Melanocyte of skin (primary cell): ENCODE measurements around the gene LHX4.

DNA sequence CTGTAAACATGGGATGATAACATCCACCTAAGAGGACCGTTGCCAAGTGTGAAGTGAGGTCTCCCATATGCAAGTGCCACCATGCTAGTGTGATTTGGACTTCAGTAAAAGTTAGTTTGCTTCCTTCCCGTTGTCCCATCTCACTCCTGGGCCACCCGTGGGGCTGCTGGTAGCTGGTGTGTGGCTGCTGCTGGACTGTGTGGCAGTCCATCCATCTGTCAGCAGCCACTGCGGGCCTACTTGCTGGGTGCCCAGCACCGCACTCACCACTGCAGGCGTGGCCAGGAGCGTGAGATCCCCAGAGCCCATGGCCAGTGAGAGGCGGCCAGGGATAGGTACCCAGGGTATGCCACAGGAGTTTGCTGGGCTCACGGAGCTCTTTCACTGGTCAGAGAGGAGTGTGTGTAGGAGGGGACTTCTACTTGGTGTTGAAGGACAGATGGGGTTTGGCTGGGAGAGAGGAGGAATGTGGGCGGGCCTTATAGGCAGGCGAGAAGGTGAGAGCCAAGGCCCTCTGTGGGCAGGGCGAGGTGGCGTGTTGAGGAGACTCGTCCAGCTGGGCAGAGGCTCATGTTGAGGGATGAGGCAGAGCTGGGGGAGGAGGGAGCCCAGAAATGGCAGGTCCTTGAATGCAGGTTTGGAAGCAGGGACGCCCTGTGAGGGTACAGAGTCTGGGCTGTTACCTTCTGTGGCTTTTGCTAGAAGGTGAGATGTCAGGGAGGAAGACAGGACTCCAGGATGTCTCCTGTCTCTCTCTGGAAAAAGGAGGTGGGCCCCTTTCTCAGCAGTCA is 15.0 kb downstream of the QSOX1 start:
- CAGE, long polyA plus RNA, 2 experiments = no peak in any of the 2 experiments

DNA sequence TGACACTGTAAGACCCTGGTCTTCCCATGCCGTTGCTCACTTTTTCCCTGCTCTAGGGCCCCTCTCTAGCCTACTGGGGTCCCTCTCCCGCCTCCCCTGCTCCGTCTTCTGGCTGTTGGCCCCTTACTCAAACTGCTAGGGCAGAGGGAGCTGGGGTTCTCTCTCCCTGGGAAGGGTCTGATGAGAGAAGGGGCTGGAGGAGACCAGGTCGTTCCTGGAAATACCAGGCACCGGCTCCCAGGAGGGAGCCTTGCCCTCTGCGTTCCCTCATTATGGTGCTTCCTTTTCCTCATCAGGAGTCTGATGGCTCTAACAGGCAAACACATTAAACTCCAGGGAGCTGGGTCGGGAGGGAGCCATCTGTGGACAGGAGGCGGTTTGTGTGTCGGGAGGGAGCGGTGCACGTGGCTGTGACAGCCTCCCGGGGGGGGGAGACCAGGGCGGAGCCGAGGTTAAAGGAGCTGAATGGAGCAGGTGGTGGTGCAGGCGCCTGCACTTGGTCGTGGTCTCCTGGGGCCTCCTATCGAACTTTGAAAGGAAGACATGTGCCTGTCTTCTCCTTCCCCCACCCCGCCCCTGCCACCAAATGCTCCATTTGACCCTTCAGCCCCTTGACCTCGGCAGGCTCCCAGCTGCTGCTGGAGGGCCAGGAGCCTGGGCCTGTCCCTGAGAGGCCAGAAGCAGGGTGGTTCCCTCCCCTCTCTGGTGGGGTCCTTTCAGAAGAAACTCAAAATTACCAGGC is 35.3 kb upstream of the LHX4 start:
- CAGE, long polyA plus RNA, 2 experiments = no peak in any of the 2 experiments

DNA sequence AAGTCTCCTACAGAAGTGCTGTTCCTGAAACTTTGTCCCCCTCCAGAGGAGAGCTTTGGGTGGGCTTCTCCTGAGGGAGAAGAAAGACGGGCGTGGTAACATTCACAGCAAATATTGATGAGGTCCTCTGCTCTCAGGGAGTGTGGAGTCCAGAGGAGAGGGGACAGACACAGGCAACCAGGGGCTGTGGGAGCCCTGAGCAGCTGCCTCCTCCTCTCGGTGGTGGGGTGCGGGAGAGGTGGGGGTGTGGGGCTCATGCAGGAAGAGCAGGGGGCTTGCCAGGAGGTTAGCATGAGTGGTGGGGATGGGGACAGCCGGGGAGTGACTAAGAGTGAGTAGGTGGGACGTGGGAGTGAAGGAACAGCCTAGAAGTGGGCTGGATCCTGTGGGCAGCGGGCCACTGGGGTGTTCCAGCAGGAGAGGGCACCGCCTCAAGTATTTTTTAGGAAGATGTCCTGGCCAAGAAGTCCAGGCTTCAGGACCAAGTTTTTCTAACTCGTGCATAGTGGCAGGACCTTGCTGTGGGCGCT is 19.0 kb upstream of the LHX4 start:
- CAGE, long polyA plus RNA, 2 experiments = no peak in any of the 2 experiments

DNA sequence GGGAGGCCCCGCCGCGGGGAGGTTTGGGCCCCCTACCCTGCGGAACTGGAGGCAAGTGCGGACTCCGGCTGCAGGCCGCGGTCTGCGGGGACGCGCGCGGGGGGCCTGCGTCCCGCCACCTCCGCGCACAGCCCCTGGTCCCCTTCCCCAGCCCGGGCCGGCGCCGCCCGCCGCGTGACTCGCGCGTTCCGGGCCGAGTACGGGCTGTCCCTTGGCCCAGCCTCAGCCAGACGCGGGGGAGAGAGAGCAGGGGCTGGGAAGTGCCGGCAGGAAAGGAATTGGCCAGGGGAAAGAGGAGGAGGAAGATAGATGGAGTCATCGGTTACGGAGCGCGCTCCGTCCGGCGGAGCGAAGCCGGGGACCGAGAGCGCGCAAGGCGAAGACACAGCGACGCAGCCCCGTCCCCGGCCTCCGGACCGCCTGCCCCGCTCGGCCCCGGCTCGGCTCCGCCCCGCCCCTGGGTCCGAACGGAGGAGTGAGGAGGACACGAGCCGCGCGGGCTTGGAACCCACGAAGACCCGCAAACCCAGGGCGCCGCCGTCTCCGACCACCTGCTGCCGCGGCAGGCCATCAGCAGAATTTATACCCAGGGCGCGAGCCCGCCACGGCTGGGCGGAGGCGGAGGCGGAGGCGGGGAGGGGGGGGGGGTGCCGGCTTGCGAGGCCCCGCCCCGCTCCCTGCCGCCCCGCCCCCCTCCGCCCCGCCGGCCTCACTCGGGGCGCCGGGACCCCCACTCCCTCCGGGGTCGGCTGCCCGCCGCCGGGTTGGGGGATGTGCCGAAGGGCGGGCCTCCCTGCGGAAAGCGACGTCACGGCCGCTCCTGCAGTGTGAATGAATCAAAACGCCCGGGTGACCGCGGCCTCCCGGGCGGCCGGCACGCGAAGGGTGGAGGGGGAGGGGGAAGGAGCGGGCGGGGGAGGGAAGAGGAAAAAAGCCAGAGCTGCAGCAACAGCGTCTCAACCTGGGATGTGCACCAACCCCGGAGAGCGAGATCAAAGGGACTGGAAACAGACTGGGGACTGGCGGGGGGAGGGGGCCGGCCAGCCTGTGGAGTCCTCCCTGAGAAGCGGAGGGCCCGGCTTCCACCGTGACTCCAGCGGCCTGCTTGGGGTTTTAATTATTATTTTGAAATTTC is at the start of gene LHX4:
Gene LHX4, plus strand, starts transcription at position 937 of the 1,135 bp plus-strand sequence.
- CAGE, long polyA plus RNA, 2 experiments = no peak in any of the 2 experiments

- CAGE, long polyA plus RNA, 2 experiments = no peak in any of the 2 experiments
Observed at GRCh38 chr1:180911529-180911870, 1.2 kb upstream of the KIAA1614 start.

DNA sequence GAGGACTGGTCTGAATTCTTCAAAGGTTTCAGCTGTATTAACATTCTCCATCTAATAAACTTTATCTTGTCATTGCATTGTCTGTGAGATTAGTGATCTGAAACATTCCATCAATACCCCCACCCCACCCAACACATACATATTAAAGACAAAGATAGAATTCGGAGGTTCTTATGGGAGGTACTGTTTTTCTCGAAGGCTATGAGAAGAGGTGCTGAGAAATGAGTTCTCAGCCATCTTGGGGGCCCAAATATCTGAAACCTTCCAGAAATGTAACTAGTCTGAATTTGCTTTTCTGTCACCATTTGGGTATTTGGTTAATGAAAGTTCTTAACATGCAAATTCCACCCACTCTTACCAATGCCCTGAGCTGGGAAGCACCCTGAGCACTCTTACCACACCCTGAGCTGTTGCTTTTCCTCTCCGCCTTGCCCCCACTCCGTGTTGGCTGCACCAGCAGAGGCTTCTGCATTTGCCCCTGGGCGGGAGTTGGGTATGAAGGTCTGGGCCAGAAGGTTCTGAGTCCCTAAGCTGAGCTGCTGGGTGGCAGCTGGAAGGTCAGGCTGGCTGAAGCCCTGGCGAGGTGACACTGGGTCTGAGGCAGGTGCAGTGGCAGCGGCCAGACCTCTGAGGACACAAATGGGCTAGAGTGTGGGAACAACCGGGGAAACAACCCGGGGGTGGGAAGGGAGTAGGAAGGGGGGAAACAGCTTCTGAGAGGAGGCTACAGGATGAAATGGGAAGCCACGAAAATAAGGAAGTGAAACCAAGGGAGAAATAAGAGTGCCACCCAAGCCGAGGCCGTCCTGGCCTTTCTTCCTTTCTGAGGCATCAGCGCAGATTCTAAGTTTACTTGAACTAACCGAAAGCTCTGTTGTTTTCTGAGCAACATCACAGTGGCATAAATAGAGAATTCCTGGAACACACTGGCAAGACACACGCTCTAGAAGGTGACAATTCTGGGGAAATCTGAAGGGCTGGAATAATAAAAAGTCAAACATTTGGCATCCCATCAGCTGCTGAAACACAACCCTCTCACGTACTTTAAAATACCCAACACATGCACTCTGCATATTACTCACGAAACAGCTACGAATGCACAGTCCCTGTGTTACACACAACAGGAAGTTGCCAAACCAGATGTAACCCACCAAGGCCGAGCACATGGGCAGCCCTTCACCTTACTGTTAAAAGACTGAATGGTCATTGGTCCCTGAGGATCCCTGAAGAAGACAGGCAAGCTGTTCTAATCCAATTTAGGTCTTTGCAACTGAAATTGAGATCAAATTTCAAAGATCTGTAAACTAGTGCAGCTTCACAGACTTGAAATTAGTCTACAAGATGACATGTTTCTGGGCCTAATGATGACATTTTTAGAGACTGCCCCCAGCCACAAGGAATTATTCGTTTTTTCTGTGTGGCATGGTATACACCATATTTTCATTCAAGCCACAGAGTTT is 26.1 kb upstream of the IER5 start:
- CAGE, long polyA plus RNA, 2 experiments = no peak in any of the 2 experiments

DNA sequence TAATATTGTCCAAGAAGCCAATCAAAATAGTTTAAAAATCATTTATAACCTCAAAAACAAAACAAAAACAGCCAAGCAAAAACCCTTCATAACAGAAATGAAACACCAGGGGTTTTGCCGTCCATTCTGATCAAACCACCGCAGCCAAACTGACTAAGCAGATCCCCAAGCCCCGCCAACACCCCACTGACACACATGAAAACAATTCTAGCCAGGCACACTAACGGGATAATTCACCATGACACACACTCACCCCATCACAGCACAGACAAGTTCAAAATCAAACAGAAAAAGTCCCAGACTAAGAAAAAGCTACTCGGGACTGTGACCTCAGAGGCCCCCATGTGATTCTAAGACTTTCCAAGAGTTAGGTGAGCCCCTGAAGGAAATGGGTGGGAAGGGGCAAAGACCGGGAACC is 10.2 kb upstream of the IER5 start:
- CAGE, long polyA plus RNA, 2 experiments = no peak in any of the 2 experiments

- CAGE, long polyA plus RNA, 2 experiments = no peak in any of the 2 experiments
Observed at GRCh38 chr1:181142192-181142797, 53.8 kb downstream of the IER5 start.

- CAGE, long polyA plus RNA, 2 experiments = no peak in any of the 2 experiments
Observed at GRCh38 chr1:181190051-181190272, 101.5 kb downstream of the IER5 start.

GRCh38 chr1:181222999-181223333 is 134.5 kb downstream of the IER5 start:
- CAGE, long polyA plus RNA, 2 experiments = no peak in any of the 2 experiments

GRCh38 chr1:182120769-182121321 is 59.3 kb upstream of the ZNF648 start:
- CAGE, long polyA plus RNA, 2 experiments = no peak in any of the 2 experiments

- CAGE, long polyA plus RNA, 2 experiments = no peak in any of the 2 experiments
Observed at GRCh38 chr1:182129514-182129891, 68.0 kb upstream of the ZNF648 start.

- CAGE, long polyA plus RNA, 2 experiments = no peak in any of the 2 experiments
Observed at GRCh38 chr1:182147259-182147548, 85.7 kb upstream of the ZNF648 start.

DNA sequence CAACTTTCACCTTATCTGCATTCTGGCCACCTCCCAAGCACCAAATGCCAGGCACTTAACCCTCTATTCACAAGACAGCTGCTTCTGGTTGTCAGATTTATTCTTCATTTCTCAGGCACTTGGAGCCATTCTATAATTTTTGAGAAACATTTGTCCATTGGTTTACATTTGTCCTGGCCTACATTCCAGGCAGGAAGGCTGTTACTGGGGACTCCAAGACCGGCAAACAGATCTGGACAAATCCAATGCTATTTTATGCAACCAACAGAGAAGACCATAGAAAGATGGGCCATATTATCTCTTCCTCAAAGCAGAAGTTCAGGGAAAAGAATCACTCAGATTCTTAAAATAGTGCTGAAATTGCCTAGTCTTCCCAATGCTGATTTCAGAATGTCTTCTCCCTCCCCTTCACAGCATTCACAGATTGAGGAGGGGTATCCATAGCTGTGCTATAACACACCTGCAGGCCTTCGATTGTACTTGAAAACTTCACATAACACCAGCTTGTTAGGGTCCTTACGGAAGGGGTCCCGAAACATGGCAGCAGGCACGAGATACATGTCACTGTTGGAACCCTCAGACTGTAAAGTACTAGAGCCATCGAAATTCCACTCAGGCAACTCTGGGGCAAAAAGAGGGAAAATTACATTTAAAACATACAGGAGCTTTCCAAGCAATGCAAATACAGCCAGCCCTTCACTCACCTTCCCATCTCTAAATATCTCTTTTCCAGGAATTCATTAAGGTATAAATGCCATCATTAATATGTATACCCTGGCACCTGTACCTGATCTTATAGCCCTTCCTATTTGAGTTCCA is 4.7 kb downstream of the GLUL start:
- CAGE, long polyA plus RNA, 2 experiments = no peak in any of the 2 experiments

- CAGE, long polyA plus RNA, 2 experiments = no peak in any of the 2 experiments
Observed at GRCh38 chr1:182608737-182609396, 4.7 kb upstream of the RGS16 start.

DNA sequence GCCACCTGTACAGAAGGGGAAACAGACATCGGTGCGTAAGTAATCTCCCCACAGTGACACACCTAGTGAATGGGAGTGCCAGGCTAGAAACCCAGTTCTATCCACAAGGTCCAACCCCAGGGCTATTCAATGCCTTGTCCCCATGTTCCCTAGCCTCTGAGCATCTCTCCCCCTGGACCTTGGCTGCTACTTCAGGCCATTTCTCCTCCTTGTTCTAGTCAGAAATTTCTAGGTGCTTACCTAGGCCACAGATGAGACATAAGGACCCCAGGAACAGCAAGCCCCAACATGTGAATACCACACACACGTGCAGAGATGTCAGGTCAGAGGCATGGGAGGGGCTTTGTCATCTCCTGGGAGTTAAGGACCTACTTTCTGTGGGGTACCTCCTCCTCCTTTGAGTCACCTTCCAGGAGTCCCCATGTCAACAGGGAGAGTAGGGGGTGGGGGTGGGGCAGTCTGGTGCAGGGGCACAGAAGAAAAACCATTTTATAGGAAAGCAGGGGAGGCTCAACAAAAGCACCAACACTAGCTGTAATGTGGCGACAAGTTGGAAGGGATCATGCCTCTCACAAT is 7.1 kb upstream of the RGS16 start:
- CAGE, long polyA plus RNA, 2 experiments = no peak in any of the 2 experiments

GRCh38 chr1:182804437-182804806 is 14.8 kb downstream of the NPL start:
- CAGE, long polyA plus RNA, 2 experiments = no peak in any of the 2 experiments

DNA sequence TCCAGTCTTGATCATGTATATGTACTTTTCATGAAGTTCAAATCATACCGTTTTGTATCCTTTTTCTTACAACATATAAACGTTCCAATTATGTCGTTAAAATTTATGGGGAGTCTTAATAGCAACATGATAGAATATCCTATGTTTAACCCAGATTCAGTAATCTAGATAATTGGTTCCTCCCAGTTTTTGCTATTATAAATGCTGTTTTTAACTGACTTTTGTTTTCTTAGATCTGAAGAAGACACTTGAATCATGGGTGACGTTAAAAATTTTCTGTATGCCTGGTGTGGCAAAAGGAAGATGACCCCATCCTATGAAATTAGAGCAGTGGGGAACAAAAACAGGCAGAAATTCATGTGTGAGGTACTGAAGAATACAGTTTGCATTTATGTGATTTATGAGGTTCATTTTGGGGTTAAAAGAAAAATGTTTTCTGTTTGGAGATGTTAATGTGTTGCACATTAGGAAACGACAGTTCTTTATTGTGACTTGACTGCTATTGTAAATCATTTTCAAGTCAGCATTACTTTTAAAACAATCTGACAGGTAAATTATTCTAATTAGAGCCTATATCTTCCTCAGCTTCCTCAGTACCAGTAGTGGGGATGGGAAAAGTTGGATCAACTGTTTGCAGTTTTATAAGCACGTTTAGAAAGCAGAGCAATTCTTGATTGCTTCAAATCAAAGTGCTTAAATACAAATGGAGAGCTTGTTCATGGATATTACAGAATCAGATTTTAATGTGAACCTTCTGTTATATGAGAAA is 3.3 kb downstream of the DHX9 start:
- CAGE, long polyA plus RNA, 2 experiments = no peak in any of the 2 experiments

DNA sequence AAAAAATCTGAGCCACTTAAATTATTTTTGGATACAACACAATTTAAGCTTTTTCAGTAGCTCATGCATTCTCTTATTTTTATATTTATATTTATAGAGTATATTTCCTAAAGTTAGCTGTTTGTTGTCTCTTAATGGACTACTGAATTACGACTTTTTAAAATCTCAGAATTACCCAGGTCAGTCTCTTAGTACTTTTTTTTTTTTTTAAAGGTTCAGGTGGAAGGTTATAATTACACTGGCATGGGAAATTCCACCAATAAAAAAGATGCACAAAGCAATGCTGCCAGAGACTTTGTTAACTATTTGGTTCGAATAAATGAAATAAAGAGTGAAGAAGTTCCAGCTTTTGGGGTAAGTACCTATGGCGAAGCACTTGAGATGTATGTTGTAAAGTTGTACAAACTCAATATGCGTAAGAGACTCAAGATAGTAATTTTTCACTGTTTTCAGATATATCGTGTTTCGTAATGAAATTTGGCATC is 4.0 kb downstream of the DHX9 start:
- CAGE, long polyA plus RNA, 2 experiments = no peak in any of the 2 experiments

GRCh38 chr1:182884376-182885202 is 45.4 kb downstream of the DHX9 start:
- CAGE, long polyA plus RNA, 2 experiments = no peak in any of the 2 experiments